Measurements from ENCODE around the genes POMT2, CEP128 and FLRT2.

DNA sequence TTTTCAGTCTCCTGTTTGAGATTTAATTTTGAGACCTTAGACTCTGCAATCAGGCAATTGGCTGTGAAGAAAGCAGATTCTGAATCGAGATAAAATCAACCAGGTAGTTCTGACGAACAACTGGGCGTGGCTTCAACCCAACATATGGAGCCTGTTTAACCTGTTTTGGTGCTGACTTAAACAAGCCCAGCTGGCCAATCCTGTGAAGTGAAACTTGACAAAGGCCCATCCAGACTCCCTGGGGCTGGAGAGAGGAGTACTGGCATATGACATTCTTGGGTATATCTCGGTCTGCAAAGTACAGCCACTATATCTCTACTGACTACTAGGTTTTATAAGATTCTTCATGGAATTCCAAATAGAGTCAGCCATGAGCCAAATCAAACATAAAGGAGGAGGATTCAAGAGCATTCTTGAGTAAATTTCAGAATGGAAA lies 9.8 kb upstream of the CIPC start:
- PRO-cap, result no peak

DNA sequence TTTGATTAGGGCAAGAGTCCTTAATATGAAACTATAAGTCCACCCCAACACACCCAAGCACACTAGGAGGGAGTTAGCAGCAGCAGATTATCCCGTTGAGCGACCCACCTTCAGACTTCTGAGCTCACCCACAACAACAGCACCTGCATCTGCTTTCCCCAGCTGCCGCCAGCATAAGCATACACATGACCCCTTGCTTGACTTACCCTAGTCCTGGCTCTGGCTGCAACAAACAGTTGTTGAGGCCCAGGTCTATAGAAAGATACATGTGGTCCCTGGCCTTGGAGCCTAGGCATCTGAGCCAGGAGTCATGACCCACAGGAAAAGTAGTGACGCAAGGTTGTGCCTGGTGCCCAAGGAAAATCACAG lies 19.0 kb downstream of the ZDHHC22 start:
- PRO-cap, result no peak

DNA sequence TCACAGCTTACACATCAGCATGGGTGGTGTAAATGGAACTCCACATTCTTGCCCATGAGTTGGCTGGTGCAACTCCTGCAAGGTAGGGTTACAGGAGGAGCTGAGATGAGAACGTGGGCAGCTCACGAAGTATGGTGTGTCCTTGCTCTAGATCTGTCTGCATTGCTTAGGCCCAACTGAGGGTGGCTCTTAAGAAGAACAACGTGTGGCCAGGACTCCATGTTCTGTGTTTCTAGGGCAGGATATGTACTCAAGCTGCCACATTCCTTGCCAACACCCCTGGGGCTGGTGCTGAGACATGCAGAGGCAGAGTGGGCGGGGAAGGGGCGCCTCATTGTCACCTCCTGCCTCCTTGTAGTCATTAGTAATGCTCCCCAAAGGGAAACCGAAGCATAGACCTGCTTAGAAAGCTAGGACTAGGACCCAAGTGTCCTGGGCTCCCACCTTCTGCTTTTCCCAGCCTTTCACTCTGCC lies 3.2 kb downstream of the TMEM63C start:
- PRO-cap, result no peak

DNA sequence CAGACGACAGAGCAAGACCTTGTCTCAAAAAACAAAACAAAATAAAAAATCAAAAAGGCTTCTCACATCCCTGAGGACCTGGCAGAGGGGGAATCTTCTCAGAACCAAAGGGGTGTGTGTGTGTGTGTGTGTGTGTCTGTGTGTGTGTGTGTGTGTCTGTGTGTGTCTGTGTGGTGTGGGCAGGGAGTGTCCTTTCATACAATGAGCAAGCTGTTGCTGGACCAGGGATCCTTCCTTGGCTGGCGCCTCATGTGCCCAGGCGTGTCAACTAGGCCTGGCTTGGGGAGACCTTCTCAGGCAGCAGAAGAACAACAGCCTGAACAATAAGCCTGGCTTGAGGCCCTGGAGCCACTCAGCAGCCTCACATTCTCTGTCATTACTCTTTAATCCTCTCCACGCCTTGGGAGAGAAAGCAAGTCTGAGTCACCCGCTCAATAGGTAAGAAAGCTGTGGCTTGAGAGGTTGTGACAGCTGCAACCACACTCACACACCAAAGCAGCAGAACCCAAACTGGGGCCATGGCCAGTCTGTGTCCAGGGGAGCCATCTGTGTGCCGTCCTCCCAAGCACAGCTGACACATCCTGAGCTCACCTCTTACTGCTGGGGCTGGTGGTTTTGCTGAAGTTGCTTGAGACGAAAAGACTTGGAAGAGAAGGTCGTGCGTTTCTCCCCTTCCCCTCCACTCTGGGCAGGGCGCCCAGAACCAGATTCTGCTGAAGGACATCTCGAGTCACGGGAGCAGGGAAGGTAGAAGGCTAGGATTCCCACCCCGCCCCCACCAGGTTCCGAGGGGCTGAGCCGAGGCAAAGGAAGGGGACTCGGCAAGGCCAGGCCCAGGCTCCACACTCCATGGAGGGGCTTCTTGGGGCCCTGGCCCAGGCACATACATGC lies 5.3 kb downstream of the TMEM63C start:
- PRO-cap, result no peak

- PRO-cap, result no peak
Observed at GRCh38 chr14:77320051-77320394, 660 bp downstream of the POMT2 start.

- PRO-cap, result unidirectional peak, plus-strand start at chr14:77320435; bidirectional peak, plus-strand start at chr14:77321043, minus-strand start at chr14:77320888; bidirectional peak, plus-strand start at chr14:77321414, minus-strand start at chr14:77321284
Observed at GRCh38 chr14:77320395-77321347, at the start of gene POMT2. Gene POMT2, minus strand, starts transcription at chr14:77320883.

GRCh38 chr14:77721626-77722110 lies 13.8 kb downstream of the SLIRP start:
- PRO-cap, result no peak

- PRO-cap, result no peak
Observed at GRCh38 chr14:77979599-77980100, 179.7 kb downstream of the ADCK1 start.

DNA sequence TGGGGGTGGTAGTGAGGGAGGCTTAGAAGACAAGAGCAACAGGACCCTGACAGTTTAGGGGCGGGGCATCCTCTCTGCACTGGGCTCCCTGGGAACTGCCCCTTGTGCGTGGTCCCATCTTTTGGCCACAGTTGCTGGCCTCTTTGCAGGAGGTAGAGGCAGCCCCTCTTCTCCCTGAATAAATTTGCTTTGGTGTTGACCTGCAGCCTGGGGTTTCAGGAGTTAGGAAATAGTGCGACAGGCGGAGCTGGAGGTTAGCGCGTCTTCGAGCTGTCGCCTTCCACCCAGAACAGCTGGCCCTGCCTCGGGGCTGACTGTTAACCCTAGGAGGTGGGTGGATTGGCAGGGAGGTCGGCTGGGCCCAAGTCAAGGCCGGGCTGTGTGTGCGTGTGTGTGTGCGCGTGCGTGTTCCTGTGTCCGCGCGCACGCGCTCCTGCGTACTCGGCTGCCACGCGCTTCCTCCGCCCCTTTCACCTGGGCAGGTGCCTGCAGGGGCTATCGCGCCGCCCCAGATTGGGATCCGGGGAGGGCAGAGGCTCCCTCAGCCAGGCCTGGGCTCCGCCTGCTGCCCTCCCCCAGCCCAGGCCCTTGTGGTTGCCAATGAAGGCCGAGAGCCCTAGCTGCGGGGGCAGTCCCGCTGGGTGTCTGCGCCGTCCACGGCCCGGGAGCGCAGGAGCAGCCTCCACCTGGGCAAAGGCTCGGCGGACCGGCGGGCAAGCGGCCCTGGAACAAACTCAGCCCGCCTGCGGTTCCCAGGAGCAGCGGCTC lies 180.9 kb downstream of the ADCK1 start:
- PRO-cap, result no peak

DNA sequence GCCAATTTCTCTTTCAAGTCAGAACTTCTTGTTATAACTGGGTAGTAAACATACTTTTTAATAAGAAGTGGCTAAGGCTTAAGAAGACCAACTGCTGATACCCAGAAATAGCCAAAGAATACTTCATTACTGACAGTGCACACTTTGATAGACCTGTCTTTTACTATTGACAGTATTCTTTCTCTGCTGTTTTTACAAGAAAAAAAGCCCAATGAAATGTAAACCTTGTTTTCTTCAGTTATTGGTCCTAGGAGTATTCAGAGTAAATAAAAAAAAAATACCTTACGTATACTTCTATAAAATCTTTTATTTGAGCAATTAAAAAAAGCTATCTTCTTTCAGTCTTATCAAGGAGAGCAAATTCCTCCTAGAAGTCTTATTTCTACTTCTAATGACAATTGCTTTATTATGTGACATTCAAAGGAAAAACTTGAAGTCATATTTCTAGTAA lies 452.1 kb downstream of the DIO2 start:
- PRO-cap, result unidirectional peak, minus-strand start at position 194 of the sequence

DNA sequence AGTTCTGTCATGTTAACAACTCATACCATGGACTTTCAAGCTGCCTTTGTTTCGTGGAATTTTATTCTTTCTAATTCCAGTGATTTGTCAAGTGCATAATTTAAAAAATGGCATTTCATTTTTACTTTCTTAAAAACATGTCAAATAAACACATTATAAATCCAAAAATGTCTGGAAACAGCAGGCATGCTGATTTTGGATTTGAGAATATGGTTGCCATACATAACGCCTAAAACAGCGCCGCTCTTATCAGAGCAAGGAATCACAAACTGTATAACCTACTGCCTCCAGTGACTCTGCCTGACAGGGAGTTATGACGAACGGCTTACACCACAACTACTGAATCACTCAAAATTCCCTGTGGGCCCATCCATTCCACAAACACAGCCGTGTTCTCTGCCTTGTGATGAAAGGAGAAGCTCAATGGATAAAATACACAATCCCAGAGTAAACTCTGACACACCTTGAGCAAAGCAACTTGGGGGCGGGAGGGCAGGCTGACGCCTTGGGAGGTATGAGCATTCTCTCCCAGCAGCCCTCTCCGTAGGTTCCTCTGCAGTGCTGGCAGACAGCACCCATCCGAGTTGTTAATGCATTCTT lies 4.3 kb upstream of the DIO2 start:
- PRO-cap, result no peak

GRCh38 chr14:80940819-80942157 lies at the start of gene CEP128:
Gene CEP128, minus strand, starts transcription at chr14:80941738.
- PRO-cap, result unidirectional peak, minus-strand start at chr14:80941721

DNA sequence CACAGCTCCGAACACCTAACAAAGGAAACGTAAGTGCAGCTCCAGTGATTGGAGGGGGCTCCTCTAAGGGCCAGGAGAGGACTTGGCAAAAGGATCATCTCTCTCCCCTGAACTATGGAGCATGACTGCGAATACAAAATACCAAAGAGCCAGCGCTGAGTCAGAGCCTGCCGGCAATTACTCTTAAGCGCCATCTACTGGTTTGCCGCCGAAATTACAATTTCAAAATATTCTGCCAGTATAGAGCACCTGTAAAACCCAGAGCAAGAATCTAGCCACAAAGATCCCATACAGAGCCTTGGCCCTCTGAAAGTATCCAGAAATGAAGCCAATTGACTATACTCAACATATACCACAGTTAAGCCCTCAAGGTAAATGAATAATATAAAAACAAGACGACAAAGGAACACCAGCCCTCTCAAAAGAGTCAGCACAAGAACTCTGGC lies 50.2 kb downstream of the GTF2A1 start:
- PRO-cap, result unidirectional peak, minus-strand start at position 140 of the sequence

DNA sequence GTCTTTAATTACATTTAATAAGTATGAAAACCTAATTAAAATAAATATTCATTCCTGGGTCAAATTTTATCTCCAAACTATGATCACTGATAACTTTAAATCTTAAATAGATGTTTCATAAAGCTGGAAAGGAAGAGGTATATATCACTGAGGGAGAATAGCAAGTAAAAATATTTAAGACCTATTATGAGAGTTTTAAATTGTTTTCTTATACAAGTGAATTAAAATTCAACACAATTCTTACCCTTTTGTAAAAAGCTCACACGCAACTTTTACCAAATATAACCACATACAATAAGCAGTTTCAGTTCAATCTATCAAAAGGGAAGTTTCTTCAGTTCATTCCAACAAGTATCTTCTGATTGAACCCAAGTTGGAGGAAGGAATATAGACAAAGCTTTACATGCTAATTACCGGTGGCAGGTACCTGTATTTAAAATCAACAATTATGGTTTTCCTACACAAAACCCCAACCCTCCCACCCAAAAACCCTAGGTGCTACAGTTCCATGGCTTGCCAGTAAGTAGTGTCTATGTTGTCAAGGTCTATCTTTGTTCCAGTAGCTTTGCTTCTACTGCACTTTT lies 41.1 kb downstream of the GTF2A1 start:
- PRO-cap, result no peak

DNA sequence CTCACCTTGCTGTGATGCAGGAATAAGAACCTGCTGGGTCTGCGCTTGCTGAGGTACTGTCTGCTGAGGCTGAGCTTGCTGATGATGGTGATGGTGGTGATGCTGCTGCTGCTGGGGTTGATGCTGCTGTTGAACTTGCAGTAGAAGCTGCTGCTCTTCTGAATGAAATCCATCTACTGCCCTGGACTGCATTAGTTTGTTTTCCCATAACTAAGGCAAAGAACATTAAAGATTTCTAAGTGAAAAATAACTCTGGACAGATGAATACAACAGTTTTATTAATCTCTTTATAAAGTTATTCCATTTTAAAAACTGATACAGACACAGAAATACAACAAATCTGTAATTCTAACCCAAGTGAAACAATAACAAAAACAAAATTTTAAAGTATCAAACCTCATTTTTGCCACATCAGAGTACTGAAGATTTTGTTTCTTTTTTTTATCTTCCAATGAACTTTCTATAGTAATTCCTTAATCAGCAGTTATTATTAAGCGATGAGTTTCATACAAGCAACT lies 16.8 kb downstream of the GTF2A1 start:
- PRO-cap, result no peak

DNA sequence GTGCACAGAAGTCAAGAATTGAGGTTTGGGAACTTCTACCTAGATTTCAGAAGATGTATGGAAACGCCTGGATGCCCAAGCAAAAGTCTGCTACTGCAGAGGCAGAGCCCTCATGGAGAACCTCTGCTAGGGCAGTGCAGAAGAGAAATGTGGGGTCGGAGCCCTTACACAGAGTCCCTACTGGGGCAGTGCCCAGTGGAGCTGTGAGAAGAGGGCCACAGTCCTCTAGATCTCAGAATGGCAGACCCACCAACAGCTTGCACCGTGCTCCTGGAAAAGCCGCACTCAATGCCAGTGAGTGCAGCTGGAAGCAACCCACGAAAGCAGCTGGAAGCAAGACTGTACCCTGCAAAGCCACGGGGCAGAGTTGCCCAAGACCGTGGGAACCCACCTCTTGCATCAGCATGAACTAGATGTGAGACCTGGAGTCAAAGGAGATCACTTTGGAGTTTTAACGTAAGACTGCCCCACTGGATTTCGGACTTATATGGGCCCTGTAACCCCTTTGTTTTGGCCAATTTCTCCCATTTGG lies 12.3 kb downstream of the GTF2A1 start:
- PRO-cap, result no peak

GRCh38 chr14:84099051-84099301 lies 1431.0 kb upstream of the FLRT2 start:
- PRO-cap, result no peak

- PRO-cap, result no peak
Observed at GRCh38 chr14:85363799-85364055, 166.2 kb upstream of the FLRT2 start.

GRCh38 chr14:85529772-85530715 lies at the start of gene FLRT2:
Gene FLRT2, plus strand, starts transcription at chr14:85530144.
- PRO-cap, result bidirectional peak, plus-strand start at chr14:85529835, minus-strand start at chr14:85529521; bidirectional peak, plus-strand start at chr14:85530144, minus-strand start at chr14:85530035

- PRO-cap, result no peak
Observed at GRCh38 chr14:85607513-85608180, 77.7 kb downstream of the FLRT2 start.

Measured in colic lymph node (tissue), 1 donor.